Cardiac muscle cell (in vitro differentiated cells and primary cell): ENCODE measurements around a stretch of chr10.

DNA sequence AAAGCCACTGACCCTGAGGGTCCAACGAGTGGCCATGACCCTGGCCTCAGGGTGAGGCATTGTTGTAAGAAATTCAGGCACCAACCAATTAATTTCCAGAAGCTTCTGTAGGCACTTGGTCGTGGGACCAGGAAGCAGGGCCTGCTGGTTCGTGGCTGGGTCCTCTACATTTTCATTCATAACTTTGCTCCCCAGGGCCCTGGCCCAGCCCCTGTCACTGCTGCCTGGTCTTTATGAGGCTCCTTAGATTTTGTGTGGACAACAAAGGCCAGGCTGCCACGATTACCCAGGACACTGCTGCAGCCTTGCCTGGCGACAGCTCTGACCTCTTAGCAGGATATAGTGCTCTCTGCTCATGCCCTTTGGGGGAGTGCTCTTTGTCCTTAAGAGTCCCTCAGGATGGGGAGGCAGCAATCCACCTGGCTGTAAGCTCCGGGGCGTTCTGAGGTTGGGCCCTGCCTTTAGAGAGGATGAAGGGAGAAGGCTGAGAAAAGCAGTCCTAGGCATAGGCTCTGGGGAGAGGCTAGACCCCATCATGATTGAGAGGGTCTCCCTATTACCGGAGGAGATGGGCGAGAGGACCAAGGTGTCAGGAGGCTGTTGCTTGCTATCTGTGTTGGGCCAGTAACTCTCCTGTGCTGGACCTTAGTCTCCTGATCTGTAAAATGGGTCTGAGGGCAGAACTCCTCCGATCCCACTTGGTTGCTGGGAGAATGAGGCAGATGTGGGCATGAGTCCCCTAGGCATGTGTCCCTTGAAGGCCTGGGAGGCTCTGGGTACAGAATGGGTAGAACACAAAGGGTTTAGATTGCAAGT, 4.0 kb downstream of the ZMIZ1 start:
- RAMPAGE, long total RNA, result no peak
- RRBS, result no CpG with 5 or more reads among the region's 10 CpGs

DNA sequence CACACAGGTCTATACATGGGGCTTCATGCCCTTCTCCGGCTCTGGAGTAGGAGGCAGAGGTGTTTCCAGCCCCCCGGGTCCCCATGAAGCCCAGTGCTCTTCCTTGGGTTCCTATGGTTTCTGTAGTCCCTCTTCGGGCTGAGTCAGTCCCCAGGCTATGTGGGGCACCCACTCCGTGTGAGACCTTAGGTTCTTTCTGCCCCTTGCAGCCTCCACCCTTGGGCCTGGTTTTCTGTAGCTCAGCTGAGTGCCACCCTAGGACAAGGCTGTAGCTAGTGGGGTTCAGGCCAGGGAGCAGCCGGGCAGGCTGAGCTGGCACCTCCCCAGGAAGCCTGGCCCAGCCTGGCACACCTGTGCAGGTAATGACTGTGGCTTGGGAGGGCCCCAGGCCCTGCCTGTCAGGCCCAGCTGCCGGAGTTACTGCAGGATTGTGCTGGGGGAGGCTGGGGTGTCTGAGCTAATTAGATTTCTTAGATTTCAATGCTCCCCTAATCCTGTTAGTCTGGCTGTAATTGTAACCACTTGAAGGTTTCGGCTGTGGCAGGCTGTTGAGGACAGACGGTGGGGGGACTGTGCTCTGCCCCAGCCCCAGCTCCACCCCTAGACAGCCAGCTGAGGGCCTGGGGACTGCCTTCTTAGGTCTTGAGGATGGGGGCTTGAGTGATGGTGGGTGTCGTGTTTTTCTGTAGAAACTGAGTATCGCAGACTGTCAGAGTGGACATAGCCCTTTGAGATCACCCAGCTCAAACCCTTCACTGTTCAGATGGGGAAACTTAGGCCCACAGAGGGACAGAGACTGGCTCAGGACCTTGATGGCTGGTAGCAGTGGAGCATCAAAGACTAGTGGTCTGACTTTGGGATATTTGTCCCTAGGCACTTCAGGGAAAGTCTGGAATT, 6.0 kb downstream of the ZMIZ1 start:
- RAMPAGE, long total RNA, result no peak
- RRBS, result 88% methylated on average over 1 of the region's 10 CpGs

GRCh38 chr10:79101560-79102061, 32.8 kb downstream of the ZMIZ1 start:
- RAMPAGE, long total RNA, result no peak
- RRBS, result no CpG with 5 or more reads among the region's 13 CpGs

GRCh38 chr10:79112340-79112804, 43.6 kb downstream of the ZMIZ1 start:
- RAMPAGE, long total RNA, result no peak
- RRBS, result no CpG with 5 or more reads among the region's 8 CpGs

GRCh38 chr10:79145894-79146469, 77.2 kb downstream of the ZMIZ1 start:
- RAMPAGE, long total RNA, result no peak
- RRBS, result no CpG with 5 or more reads among the region's 7 CpGs

- RAMPAGE, long total RNA, result no peak
- RRBS, result no CpG with 5 or more reads among the region's 15 CpGs
These were observed 115.5 kb downstream of the ZMIZ1 start for GRCh38 chr10:79184024-79184813.

DNA sequence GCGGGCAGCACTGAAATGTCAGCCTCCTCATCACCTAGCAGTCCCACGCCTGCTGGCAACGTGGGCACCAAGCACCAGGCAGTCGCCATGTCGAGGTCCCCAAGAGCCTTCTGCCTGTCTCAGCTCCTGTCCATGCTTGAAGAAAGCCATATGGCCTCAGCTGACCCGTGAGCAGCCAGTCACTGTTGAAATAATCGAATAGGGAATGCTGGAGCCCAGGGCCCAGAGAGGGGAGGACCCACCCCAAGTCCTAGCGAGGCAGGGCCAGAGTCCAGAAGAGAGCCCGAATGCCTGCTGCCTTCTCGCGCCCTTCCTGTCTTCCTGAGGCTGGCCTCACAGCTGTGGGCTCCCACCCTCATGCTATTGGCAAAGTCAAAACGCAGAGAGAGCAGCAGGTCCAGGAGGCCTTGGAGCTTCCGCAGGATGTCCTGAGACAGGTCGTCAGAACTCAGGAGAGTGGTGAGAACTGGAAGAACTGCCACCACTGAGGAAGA, 125.6 kb upstream of the PPIF start:
- RAMPAGE, long total RNA, result no peak
- RRBS, result no CpG with 5 or more reads among the region's 14 CpGs

DNA sequence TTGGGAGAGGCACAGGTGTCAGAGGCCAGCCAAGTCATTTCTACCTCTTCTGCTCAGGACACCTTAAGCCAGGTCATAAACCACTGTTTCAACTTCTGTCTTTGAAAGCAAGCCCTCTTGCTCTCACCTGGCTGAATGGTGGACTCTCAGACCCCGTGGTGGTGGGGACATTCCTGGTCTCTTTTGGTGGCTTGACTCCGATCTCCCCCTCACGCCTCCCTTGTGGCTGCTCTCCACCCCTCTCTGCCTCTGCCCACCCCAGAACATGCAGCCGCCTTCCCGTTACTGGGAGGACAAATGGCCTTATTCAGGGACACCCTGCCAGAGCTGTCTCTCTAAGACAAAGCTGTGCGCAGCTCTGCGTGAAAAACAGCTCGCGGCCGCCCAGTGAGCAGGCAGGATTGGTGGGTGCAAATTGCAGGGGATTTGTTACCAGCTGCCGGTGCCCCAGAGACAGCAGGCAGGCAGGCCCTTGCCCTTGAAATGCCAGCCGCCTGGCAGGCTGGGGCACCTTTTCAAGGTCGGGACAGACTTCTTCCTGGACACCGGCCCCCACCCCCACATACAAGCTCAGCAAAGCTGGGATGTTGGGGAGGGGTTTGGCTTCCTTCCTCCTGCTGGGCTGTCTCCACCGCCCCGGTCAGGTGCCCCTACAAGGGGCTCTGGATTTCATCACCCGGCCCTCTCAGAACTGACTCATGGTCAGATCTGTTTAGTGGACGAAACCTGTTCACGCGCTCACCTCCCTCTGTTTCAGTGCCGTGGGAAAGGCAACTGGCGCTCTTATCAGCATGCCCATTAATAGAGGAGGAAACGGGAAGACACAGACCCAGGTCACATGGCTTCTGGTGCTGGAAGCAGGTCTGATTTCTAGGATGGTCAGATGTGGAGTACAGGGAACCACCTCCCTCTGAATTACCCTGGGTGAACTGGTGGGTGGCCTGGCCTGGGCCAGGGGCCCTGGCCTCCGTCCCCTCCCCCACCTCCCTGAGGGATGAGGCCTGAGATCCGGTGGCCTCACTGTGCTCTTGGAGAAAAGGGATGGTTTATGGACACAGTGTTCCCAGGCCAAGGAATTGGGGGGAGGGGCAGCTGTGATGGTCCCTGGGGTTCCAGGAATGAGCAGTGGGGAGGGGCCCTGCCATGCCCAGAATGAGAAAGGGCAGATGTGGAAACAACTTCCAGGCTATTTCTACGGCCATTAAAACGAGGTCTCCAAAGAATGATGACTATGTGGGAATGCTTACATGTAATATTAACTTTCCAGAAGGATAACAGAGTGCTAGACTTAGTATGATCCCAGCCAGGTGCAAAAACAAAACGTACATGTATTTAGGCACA, 123.9 kb upstream of the PPIF start:
- RAMPAGE, long total RNA, result no peak
- RRBS, result 22% methylated on average over 5 of the region's 28 CpGs

GRCh38 chr10:79236752-79237341, 110.4 kb upstream of the PPIF start:
- RAMPAGE, long total RNA, result no peak
- RRBS, result no CpG with 5 or more reads among the region's 11 CpGs

DNA sequence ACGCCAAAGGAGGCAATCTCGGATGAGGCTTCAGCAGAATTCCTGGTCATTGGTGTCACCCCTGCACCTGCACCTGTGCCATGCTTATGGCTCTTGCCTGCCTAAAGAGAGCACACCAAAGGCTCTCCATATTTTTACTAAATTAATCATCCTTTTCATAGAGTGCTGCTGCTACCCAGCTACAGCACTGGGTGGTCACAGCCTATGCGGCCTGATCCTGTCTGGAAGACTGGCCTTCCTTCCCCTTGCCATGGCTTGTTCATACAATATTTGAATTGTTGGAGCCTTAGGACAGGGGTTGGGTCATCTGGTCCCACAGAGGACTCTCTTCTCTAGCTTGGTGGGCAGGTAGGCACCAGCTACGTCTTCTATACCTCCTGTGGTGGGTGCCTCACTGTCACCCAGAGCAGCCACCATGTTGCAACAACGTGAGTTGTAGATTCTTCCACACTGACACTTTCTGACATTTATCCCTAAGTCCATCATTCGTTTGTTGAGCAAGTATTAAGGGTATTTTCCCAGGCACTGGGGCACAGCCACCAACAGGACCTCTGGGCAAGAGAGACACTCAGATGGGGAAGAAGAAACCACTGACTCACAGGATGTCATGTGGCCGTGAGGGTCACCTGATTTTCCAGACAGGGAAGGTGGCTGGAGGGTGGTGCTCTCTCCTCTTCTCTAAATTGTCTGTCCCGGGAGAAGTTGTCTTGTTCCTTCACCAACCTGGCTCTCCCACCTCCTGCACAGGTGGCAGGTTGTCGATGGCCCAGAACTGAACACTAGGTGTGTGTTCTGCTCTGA, 51.9 kb upstream of the PPIF start:
- RAMPAGE, long total RNA, result no peak
- RRBS, result no CpG with 5 or more reads among the region's 9 CpGs

DNA sequence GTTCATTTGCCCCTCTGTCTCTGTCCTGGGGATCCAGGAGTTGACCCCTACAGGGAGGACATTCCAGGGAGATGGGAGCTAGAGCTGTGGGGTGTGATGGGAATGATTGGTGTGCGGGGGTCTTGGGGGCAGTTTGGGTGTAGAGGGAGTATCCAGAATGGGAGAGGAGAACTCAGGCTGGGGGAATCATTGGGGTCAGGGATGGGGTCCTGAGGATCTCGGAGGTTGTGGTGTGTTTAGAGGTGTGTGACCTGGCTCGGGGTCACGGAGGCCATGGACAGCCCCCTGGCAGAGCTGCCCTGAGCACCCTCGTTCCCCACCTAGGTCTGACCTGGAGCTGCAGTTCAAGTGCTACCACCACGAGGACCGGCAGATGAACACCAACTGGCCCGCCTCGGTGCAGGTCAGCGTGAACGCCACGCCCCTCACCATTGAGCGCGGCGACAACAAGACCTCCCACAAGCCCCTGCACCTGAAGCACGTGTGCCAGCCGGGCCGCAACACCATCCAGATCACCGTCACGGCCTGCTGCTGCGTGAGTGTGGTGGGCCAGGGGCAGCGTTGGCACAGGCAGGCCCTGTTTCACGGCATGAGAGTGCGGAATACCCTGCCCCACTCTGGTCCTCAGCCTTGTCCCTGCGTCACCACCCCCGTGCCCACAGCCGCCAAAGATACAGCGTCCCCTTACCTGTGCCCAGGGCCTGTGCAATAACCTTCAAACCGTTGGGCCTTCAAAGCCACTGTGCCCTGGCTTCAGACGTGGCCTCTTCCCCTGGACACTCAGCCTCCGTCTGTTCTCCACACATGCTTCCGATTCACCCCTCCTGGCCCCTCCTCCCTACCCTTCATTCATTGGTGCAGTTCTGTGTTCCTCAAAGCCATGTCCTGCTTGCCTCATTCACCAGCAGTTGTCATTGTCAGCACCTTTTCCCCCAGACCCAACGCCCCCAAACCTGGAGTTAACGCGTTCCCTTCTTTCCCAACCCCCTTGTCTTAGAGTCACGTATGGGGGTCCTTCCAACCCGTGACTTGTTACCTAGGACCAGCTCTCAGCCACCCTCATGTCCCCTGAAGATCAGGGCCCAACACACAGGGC, 46.5 kb upstream of the PPIF start:
- RAMPAGE, long total RNA, result no peak
- RRBS, result no CpG with 5 or more reads among the region's 37 CpGs

DNA sequence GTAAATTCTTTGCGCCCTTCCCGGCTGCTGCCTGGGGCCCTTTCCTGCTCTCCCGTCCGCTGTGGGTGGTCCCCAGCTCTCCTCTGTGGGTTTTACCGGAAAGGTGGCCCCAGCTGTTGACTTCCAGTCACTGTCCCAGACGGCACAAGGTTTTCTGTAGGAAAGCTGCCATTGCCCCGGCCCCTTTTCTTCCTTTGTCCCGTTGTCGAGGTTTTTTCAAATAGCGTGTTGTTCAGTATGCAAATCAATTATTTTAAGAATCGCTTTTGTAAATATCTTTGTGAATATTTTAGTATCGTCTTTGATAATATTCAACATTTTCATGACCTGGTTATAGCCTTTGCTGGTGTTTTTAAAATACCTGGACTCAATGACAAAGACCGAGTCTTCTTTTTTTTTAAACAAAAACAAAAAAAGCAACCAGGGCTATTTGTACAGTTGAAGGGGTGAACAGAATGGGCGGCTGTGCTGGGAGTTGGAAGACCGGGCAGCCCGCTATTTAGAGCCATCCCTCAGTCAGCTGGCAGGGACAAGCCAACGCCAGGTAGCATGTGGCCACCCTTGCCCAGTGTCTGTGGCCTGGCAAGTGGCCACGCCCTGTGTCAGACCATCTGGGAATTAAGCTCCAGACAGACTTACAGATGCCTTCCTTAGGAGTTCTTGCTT, 32.8 kb upstream of the PPIF start:
- RAMPAGE, long total RNA, result no peak
- RRBS, result 44% methylated on average over 6 of the region's 18 CpGs

DNA sequence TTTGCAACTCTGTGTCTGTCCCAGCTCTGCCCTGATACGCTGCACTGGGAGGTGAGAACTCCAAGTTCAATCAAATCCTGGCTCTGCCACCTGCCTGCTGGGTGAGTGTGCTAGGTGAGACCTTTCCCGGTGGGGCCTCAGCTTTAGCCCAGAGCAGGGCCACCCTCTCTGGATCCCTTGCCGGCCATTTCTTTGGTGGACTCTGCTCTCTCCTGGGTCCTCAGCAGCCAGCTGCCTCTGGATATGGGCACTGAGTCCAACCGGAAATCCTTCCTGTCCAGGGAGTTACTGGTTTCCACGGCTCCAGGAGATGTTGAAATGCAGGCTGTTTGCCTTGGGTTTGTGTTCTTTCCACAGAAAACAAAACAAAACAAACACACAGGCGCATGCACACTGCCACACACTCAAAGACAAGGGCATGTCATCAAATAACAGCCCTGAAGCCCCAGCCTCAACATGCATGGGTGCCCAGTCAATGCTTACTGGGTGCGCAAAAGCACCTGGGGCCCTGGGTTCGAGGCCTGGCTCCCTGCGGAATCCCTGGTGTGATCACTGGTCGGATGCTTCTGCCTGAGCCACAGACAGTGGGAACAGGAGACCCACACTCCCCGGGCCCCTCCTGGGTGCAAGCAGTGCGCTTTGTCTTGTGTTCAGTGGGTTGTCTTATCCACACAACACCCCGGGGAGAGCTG, 33.0 kb downstream of the PPIF start:
- RAMPAGE, long total RNA, result no peak
- RRBS, result 40% methylated on average over 6 of the region's 13 CpGs

DNA sequence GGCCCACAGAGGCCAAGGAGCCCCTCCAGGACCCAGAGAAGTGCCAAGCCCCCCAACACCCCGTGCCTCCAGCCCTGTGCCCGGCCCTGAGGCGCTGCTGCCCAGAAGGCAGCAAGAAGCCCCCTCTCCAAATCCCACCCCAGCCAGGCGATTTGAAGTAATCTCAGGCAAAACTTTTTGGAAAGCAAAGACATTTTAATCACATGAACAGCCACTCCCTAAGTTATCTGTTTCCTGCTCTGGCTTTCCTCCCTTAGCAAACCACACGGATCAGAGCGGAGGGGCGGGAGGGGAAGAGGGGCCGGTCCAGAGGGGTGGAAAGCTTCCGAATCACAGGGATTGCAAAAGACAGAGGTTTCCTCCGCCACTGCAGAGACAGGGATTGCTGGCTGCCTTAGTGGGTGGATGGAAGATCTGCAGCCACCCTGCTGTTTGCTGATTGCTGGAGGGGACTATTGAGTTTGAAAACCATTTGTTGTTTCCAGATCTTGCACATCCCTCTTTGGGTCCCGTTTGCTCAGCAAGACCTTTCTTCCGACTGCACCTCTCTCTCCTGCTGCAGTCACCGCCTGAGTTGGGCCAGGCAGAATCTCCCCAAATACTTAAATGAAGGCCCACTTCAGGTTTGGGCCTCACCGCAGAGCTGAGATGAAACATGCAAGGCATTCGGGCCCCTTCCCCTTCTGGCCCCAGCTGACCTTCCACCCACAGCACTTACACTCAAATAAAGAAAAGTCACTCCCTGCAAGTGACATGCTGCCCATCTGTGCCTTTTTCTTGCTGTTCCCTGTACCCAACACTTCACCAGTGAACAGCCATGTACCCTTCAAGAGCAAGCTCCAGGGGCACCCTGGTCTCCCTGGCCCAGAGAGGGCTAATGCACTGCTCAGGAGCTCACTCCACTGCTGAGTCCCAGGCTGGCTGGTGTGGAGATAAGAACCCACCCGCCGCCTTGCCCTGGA, 41.0 kb downstream of the ZCCHC24 start:
- RAMPAGE, long total RNA, result no peak
- RRBS, result no CpG with 5 or more reads among the region's 17 CpGs

DNA sequence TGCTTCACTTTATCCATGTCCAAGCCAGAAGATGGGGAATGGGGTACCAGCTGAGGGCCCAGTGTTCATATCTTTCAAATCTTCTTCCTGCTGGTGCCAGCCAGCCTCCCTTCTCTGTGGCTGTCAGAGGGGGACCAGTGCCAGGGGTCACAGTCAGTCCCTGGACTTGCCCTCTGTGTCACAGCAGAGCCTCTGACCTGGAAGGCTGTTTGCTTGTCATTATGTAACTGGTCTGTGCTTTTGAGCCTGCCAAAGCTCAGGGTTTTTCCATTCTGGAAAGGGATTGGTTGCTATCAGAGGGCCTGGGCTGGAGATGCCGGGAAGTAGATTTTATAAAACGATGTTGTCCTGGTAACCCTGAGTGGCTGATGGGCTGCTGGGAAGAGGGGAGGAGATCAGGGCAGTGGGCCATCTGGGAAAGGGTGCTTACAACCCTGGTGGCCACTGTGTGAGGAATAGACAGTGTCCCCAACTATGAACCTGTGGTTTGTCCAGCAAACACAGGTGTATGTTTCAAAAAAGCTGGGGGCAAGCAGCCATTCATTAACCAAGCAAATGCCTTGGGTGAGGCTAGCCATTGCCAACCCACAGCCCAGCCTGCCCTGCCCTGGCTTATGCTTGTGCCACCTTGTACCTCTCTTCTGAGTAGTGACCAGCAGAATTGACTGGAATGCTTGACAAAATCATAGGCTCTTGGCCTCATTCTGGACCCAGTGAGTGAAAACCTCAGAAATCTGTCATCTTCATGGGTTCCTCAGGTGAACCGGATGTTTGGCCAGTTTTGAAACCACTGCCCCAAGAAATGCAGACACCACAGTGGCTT, 21.7 kb downstream of the SFTPD start:
- RAMPAGE, long total RNA, result no peak
- RRBS, result no CpG with 5 or more reads among the region's 3 CpGs

- RAMPAGE, long total RNA, result no peak
- RRBS, result no CpG with 5 or more reads among the region's 34 CpGs
These were observed 12.1 kb downstream of the PLAC9 start for GRCh38 chr10:80144306-80145450.

GRCh38 chr10:80149400-80149885, 16.9 kb downstream of the PLAC9 start:
- RAMPAGE, long total RNA, result no peak
- RRBS, result no CpG with 5 or more reads among the region's 1 CpG

DNA sequence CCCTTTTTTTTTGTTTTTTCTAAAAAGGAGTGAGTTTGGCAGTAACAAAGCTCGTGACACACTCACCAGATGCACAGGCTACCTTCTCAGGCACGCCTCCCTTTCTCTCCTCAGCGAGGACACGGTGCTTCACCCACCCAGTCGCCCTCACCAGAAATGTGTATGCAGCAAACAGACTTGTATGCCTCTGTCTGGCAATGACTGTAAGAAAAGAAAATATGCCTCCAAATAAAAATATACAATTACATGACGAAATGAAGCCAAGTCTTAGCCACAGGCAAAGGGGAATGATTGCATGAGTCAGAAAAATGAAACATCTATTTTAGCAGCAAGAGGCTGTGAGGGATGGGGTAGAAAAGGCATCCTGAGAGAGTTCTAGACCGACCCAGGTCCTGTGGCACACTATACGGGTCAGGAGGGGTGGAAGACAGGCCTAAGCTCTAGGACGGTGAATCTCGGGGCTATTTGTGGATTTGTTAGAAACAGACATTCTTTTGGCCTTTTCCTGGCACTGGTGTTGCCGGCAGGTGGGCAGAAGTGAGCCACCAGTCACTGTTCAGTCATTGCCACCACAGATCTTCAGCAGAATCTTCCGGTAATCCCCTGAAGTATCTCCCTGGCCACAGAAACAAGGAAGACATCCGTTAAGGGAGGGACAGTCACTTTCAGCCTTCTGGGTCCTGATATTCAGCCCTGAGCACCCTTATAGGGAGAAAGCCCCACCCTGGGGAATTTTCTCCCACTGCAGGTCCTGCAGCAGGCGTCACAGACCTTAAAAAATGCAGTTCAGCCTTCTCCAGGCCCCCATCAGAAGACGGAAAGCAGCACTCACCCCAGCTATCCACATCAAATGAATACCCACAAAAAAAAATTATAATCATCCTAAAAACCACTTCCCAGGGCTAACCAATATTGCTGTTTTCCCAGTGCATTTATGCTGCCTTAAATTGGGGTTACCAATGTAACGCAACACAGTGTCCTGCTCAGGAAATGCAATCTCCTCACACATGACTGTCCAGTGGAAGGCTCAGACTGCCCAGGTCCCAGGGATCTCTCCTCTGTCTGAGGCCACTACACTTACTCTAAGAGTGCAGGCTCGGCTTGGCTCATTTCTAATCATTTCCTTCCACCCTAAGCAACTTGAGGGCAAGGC, 23.1 kb downstream of the PLAC9 start:
- RAMPAGE, long total RNA, result no peak
- RRBS, result 58% methylated on average over 2 of the region's 17 CpGs

GRCh38 chr10:80159559-80160304, 27.2 kb downstream of the PLAC9 start:
- RAMPAGE, long total RNA, result no peak
- RRBS, result no CpG with 5 or more reads among the region's 6 CpGs

GRCh38 chr10:80161226-80161840, 28.8 kb downstream of the PLAC9 start:
- RAMPAGE, long total RNA, result no peak
- RRBS, result no CpG with 5 or more reads among the region's 13 CpGs